Retinal pigment epithelial cell (primary cell): Measurements from ENCODE around the genes ECT2L and REPS1.

DNA sequence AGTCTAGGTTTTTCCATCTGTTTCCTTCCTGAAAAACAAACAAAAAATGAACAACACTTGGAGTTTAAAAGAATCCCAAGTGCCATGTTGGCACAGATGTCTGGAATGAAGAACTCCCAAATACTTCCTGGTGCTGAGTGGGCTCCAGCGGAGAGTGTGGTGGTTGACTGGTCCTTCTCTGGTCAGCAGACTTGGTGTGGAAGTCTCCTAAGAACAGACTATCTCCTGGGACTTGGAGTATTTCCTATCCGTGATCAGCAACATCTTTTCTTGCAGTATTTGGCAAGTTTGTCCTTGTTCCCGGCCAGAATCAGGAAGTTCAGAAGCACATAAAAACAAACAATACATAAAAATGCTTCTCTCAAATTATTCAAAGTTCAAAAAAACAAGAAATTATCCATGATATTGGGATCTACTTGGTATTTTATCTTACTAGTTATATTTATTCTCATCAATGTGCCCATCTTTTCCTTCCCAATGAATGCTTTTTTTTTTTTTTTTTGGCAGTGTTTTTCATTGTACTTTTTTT lies 154.1 kb downstream of the MTFR2 start:
- RRBS = no CpG with 5 or more reads among the region's 3 CpGs

- RRBS = no CpG with 5 or more reads among the region's 38 CpGs
Measured at GRCh38 chr6:136290115-136291194, 809 bp upstream of the BCLAF1 start.

DNA sequence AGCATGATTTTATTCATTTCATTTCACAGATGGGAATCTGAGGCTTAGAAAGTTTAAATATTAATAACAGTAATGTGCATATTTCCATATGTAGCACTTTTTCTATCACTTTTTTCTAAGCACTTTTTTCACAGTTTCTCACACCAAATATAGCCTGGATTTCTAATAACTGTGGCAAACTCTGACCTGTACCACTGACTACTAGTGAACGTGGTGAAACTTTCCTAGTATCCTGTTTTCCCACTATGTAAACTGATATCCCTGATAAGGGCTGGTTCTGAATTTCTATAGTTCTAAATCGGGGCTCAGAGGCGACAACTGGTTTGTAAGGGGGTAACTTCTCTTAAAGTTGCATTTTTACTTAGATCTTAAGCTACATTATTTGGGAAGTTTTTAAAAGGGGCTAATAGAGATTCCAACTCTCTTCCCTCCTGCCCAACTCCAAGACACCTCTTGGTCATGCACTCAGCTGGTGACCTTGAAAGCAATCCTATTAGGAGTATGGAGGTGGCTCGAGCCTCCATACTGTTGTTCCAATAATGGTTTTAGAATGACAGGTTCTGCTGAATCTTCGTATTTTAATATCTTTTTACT lies 32.5 kb downstream of the MAP7 start:
- RRBS = no CpG with 5 or more reads among the region's 5 CpGs

DNA sequence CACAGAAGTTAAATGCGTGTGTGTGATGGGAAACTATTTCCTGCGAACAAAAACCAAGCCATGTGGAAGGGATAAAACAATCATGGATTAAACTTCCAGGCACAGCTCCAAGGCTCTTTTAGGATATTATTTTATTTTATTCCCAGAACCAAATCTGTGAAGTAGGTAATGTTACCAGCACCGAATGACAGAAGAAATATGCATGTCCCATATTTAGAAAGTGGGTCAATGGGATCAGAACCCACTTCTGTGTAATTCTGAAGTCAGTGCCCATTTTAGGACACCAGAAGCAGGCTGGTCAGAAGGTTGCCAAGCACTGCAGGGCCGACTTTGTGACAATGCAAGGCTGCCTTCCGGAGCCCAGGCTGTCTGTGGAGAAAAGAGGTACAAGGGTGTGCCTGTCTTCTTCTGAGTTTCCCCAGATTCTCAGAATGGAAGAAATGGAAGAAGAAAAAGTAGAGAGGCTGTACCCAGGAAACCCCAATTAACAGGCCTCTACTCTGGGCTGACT lies 49.4 kb upstream of the MAP7 start:
- RRBS = no CpG with 5 or more reads among the region's 5 CpGs

DNA sequence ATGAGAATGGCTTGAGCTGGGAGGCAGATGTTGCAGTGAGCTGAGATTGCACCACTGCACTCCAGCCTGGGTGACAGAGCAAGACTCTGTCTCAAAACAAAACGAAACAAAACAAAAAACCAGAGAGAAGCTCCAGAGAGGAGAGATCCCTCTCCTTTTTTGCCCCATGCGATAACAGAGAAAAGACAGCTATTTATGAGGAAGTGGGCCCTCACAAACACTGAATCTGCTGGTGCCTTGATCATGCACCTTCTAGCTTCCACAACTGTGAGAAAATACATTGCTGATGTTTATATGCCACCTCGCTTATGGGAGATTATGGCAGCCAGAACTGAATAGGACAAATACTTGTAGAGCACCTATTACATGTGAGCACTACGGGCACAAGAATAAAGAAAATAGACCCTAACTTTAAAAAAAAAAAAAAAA lies 31.4 kb downstream of the MAP3K5 start:
- RRBS = no CpG with 5 or more reads among the region's 4 CpGs

DNA sequence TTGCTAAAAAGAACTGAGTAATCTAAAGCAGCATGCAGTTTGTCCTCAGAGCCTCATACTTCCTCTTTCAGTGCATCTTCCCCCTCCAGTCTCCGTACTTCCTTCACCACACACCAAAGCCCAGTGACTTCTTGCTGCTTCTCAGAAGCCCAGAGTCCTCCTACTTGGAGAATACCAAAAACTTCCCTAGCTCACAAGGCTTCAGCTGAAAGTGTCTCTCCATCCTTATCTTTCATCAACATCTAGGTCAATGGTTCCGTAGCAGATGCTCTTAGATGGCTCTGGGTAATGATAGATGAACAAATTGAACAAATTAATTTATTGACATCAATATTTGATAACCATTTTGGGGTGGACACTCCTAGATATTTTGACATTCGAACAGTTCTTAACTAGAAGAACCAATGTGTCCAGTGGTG lies 5.8 kb upstream of the IFNGR1 start:
- RRBS = no CpG with 5 or more reads among the region's 3 CpGs

DNA sequence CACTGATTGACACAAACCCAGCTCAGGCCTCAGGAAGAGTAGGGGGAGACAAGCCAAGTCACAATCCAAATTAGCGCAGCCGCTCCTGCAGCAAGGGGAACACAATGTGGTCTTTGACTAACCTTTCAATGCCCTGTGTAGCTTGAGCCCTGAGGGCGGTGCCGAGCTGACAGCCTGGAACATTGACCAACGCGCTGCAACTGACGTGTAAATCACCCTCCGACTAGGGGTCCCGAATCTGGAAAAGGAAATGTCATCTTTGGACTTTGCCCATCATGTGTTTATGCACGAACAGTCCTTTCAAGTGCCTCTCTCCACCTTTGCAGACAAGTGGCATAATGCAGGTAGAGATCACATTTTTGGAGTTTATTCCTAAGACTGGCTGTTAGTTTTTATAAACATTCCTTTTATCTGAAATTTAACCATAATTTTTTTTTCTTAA lies 136.6 kb downstream of the OLIG3 start:
- RRBS = no CpG with 5 or more reads among the region's 10 CpGs

- RRBS = no CpG with 5 or more reads among the region's 10 CpGs
Measured at GRCh38 chr6:137793919-137794686, 73.0 kb upstream of the TNFAIP3 start.

- RRBS = no CpG with 5 or more reads among the region's 2 CpGs
Measured at GRCh38 chr6:137800016-137800399, 67.1 kb upstream of the TNFAIP3 start.

DNA sequence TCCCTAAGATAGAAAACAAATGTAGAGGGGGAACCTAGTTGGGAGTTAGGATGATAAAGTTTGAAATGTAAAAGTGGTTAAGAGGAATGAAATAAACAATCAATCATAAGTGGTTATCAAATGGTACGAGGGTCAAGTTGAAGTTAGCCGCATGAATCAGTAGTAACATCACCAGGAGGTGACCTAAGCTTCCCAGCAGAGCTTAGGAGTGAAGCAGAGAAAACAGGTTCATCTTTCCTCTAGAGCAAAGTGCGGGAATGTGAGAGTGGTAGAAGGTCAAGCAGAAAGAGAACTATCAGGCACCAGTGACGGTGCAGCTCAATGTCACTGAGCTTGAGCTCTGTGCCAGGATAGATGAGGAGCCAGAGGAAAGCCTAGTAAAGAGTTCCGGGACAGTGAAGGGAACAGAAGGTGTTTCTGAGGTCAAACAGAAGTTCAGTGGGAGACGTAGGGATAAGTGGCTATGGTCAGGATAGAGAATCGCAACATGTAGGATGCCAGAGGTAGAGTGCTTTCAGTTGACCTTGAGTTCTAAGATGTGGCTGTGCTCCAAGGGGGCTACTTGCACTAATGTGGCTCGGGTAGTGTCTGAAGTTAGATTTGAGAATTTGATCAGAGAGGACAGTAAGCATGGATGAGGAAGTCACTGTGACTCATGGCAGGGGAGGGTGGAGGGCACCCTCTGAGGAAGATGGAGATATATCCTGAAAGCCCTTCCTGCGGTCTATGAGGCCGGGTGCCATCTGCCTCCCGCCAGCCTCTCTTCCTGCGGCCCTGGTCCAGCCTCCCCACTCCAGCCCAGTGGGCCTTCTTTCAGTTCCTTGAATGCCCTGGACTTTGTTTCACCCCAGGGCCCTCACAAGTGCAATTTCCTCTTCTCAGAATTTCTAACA lies 20.6 kb upstream of the TNFAIP3 start:
- RRBS = no CpG with 5 or more reads among the region's 12 CpGs

GRCh38 chr6:137869718-137870655 lies 2.9 kb downstream of the TNFAIP3 start:
- RRBS = no CpG with 5 or more reads among the region's 8 CpGs

- RRBS = no CpG with 5 or more reads among the region's 3 CpGs
Measured at GRCh38 chr6:138219295-138219784, 1.0 kb upstream of the PBOV1 start.

- RRBS = no CpG with 5 or more reads among the region's 7 CpGs
Measured at GRCh38 chr6:138259003-138259549, 40.8 kb upstream of the PBOV1 start.

DNA sequence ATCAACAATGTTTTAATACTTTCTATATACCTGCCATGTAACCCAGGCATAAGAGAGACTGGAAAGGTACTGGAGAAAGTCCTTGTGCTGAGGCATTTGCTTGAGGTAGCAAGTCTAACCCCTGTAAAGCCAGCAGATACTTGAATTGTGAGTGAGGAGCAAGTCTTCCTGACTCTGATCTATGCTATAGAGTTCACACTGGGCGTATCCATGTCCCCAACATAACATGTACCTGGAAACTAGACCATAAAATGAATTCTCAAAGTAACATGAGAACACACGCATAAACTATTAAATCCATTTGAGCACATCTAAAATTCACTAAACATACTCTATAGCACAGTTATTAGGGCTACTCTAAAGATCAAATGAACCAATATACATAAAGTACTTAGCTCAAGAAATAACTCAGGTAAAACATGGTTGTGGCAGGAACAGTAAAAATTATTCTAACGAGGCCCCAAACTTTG lies 2.0 kb downstream of the NHSL1 start:
- RRBS = no CpG with 5 or more reads among the region's 3 CpGs

- RRBS = no CpG with 5 or more reads among the region's 6 CpGs
Measured at GRCh38 chr6:138507830-138508474, 8.7 kb upstream of the NHSL1 start.

GRCh38 chr6:138570537-138570976 lies 71.3 kb upstream of the NHSL1 start:
- RRBS = no CpG with 5 or more reads among the region's 5 CpGs

GRCh38 chr6:138691209-138692081 lies 82.1 kb upstream of the CCDC28A start:
- RRBS = no CpG with 5 or more reads among the region's 21 CpGs

GRCh38 chr6:138795555-138796676 lies at the start of gene ECT2L:
Gene ECT2L (plus strand): TSS chr6:138796087.
- RRBS = 2% methylated on average over 13 of the region's 53 CpGs

DNA sequence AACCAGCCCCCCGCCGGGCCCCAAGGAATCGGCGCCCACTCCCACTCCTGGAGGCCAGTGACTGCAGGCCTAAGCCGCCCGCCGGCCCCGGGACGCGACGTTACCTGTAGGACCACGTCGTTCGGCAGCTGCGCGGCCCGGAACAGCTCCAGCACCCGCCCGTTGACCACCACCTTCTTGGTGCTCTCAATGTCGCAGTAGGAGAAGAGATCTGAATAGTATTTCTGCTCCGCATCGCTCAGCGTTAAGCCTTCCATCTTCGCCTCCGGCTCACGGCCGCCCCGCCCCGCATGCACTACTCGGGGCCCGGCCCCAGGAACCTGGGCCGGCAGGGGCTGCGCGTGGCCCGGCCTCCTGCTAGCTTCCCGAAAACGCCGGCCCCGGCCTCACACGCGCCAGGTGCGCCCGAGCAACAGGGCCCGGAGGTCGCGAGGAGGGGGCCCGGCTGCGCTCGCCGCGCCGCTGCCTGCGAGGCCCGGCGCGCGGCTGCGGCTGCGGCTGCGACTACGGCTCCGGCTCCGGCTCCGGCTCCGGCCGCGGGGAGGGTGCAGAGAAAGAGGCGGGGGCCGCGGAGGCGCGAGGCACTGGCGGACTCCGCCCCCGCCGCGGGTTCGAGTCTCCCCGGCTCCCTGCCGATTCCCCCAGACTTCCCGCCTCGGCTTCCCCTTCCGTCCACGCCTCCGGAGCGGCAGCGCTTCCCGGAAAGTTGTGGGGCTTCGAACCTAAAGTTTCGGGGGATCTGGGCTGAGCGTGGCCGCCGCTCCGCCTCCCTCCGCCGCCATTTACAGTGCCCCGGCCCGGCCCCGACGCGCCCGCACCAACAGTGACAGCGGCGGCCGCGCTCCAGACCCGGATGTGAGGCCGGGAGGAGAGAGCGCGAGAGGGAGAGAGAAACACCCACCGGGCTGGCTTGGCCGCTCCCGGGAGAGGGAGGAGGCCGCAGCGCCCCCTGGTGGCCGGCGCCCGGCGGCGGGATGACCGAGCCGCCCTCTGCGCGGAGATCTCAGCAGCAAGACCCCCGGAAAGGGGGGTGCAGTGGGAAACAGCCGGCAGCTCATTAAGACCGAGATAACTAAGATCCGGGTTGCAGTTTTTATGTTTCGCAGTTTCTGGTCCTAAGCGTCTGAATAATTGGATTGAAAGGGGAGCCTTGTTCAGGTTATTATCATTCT lies at the start of gene REPS1:
Gene REPS1, minus strand, starts transcription at position 828 of the 1,172 bp plus-strand sequence.
- RRBS = 2% methylated on average over 84 of the region's 130 CpGs

DNA sequence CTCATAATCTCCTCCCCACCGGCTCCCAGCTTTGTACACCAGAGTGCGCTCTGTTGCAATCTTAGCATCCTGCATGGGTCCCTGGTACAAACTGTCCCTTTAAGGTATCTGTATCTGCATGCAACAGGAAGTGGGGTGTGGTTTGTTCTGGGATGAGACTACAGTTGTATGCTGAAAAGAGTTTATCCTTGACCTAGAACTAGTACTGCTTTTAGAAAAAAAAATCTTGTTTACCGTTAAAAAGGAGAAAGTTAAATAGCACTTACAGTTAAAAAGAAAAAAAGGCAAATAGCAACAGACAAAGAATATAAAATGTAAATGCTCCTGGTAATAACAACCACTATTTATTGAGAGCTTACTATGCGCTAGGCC lies 9.9 kb upstream of the HECA start:
- RRBS = no CpG with 5 or more reads among the region's 4 CpGs